ENCODE measurements around a stretch of chr10.

DNA sequence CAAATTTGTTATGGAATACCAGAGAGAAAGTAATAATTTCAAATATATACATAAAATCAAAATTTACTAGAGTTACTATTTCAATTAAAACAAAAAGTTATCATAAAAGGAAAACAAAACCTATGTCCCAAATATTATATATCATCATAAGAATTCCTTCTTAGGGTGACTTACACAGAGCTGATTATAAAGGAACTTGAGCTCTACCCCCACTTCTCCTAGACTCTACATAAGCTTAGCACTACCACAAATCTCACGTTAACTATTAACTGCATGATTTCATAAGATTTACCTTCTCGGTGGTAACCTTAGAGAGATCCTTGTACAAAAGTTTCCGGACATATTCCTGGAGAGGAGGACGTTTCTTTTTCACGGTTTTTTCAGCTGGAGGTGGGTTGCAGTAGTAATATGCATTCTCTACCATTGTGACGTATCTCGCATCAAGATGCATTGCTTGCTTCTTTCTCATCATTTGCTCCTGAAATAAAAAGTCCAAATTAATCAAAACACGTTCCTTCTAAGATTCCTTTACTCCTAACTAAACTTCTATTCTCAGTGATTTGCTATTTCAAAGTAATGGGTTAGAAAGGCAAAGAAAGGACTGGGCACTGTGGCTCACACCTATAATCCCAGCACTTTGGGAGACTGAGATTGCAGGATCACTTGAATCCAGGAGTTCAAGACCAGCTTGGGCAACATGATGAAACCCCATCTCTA lies 83.6 kb downstream of the UPF2 start:
- RRBS = no CpG with 5 or more reads among the region's 8 CpGs

GRCh38 chr10:11986602-11987095 lies 56.0 kb downstream of the UPF2 start:
- RRBS = no CpG with 5 or more reads among the region's 6 CpGs

DNA sequence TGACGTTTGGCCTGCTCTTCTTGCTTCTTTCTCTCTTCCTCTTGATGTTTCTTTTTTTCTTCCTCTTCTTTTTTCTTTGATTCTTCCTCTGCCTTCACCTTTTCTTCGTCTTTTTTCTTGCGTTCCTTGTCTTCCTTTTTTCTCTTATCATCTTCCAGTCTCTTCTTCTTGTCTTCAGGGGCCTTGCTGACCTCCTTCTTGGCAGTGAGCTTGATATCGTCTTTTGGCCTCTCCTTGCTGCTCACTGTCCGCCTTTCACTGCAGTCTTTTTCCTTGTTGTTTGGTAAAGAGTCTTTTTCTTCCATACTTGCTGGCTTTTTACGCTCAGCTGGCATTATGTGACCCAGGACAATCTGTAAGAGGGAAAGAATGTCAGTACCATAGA lies 7.5 kb downstream of the UPF2 start:
- RRBS = no CpG with 5 or more reads among the region's 6 CpGs

GRCh38 chr10:12054063-12054345 lies 11.4 kb upstream of the UPF2 start:
- RRBS = no CpG with 5 or more reads among the region's 5 CpGs

DNA sequence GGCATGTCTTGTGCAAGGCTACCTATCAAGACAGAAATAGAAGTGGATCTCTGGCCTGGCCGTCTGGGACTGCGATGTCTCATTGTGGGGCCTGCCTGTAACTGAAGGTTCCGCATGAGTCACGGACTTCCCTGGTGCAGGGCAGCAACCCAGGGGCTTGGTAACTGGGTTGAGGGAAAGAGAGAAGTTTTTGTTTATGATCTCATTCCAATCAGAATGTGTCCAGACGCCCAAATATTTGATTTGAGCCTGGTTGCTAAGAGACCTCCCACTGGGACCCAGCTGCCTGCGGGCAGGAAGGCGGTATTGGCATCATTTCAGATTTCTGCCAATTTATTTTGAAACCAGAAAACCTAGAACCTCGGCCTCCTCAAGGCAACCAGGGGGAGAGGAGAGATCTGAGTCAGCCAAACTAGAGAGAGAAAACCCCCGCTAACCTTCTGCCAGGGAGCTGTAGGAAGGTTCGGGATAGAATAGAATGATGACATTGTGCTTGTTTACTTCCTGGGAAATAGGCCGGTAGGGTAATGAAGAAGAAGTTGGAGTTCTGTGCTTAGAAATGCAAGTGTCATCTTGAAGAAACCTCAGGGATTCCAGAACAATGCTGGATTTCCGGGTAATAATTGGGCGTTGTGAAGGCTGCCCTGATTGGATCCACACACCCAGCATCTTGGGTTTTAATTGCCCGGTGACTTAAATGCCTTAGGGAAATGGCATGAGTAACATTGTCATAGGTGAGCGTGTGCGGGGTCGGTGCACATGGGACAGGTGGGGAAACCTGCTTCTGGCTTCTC lies 15.5 kb upstream of the CAMK1D start:
- RRBS = 41% methylated on average over 4 of the region's 17 CpGs

GRCh38 chr10:12405784-12406176 lies 56.4 kb downstream of the CAMK1D start:
- RRBS = no CpG with 5 or more reads among the region's 9 CpGs

- RRBS = no CpG with 5 or more reads among the region's 9 CpGs
Observed at GRCh38 chr10:12531446-12531952, 182.2 kb downstream of the CAMK1D start.

DNA sequence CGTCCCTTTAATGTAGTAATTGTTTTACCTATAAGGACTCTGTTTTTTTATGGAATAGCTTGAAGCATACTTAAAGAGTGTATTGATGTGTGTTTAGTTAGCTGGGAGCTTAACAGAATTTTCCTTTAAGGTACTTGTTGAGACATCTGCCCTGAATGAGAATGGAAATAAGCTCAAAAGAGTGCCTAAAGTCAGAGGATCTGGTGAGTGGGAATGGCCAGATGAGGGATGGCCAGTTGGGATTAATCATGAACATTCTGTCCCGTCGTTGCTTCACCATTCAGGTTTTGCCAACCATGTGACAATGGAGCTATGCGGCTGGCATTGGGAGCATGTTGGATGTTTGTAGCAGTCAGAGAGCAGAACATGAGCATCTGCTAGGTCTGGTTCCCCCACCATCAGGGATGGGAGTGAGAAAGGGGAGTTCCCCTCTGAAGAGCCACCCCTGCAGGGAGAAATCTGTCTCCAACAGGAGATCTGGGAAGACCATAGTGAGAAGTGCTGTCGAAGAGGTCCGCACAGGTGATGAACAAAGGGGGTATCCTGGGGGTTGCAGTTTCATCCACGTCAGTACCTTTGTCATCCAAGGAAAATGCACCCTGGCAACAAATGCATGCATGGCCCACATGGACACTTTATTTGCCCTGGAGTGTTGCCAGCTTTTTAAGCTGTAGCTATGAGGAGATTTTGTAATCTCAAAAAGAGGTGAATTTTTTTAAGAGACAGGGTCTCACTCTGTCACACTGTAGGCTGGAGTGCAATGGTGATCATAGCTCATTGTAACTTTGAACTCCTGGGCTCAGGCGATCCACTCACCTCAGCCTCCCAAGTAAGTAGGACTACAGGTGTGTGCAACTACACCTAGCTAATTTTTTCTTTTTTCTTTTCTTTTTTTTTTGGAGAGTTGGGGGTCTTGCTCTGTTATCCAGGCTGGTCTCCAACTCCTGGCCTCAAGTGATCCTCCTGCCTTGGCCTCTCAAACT lies 190.2 kb downstream of the CAMK1D start:
- RRBS = no CpG with 5 or more reads among the region's 8 CpGs

DNA sequence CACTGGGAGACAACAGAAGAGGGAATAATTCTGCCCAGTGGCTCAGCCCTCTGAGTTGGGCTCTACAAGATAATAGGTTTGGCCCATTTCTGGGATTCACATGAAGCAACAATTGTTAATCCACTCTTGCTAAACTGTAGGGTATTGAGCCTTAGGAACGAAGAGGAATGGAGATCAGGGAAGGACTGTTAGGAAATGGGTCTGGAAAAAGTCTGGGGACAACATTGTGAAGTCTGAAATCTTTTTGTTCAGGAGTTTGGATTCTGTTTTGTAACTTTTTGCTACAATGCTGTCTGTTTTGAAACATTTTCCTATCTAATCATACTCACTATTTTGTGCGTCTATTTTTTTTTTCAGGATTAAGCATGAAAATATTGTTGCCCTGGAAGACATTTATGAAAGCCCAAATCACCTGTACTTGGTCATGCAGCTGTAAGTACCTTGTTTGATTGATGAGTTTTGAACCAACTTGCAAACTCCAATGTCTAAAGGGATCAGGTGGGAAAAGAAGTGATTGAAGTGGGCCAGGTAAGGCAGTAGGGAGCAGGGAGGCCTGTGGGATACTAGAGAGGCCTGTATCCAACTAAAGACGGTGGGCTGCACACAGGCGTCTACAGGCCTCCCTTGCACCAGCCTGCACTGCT lies 317.2 kb downstream of the CAMK1D start:
- RRBS = no CpG with 5 or more reads among the region's 4 CpGs

- RRBS = no CpG with 5 or more reads among the region's 9 CpGs
Observed at GRCh38 chr10:12769519-12770153, 231.9 kb downstream of the CCDC3 start.

DNA sequence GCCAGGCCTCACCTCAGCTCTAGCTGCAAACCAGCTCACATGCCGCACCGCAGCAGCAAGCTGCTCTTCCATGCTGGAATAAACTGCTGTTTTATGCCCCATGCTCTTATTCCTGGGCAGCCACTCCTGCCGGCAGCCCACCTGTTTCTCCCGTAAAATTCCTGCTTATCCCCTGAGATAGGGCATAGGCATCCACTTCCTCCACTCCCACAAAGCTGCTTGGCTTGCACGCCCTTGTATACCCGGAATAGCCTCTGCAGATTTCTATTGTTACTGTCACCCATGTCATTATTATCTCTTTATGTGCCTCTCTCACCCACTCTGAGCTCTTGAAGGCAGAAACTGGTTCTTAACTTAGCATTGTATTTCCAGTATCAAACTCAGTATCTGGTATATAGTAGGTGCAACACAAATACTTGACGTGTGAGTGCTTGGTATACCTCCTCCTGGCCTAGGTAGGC lies 193.5 kb downstream of the CCDC3 start:
- RRBS = 72% methylated on average over 2 of the region's 7 CpGs

- RRBS = no CpG with 5 or more reads among the region's 3 CpGs
Observed at GRCh38 chr10:13108100-13108335, 8.1 kb downstream of the OPTN start.

GRCh38 chr10:13120785-13121404 lies 20.9 kb downstream of the OPTN start:
- RRBS = no CpG with 5 or more reads among the region's 9 CpGs

DNA sequence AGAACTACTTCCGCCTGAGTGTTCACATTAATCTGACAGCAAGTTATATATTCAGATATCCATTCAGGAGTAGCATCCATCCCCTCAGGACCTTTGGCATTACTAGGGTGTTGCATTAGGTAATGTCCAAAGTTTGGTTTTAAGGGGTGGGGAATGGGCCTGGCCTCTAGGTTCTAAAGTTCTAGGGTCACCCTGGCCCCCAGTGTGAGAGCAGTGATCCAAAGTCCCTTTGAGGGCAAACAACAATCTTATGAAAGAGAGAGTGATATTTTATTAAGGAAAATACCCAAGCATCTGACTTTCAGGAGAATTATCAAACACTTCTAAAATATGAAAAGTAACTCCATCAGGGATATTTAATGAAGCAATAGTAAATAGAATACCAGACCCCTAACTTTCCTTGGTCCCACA lies 12.3 kb downstream of the MCM10 start:
- RRBS = no CpG with 5 or more reads among the region's 1 CpG

DNA sequence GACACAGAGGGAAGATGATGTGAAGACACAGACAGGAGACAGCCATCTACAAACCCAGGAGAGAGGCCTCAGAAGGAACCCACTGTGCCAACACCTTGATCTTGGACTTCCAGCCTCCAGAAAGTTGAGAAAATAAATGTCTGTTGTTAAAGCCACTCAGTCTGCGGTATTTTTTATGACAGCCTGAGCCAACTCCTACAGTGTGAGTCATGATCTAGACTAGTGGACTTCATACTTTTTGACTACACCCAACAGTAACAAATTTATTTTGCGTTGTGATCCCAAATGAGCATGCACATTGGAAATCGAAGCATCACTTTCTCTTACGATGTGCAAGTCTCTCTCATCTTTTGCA lies 29.0 kb downstream of the PHYH start:
- RRBS = no CpG with 5 or more reads among the region's 4 CpGs

- RRBS = no CpG with 5 or more reads among the region's 18 CpGs
Observed at GRCh38 chr10:13348693-13349026, 567 bp upstream of the SEPHS1 start.

DNA sequence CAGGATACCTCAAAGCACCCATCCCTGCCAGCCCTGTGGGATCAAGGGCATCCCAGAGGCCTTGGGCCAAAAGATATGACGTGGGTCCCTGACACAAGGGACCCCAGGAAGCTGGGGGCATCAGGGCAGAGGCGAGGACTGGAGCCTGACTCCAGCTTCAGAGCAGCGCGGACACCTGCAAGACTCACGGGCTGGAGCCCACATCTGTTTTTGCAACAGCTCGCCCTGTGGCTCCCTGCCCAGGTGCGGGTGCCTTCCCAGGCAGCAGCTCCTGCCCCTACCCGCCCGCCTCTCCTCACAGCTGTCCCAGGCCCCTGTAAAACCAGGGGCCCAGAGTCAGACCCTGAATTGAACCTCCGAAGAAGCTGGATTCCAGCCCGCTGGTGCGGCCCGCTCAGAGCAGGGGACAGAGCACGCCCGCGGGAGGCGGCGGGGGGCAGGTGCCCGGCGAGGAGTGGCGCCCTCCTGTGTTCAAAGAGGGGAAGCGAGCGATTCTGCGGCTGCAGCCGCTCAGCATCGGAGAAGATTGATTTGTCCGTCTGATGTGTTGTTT lies 88.5 kb downstream of the BEND7 start:
- RRBS = no CpG with 5 or more reads among the region's 27 CpGs

DNA sequence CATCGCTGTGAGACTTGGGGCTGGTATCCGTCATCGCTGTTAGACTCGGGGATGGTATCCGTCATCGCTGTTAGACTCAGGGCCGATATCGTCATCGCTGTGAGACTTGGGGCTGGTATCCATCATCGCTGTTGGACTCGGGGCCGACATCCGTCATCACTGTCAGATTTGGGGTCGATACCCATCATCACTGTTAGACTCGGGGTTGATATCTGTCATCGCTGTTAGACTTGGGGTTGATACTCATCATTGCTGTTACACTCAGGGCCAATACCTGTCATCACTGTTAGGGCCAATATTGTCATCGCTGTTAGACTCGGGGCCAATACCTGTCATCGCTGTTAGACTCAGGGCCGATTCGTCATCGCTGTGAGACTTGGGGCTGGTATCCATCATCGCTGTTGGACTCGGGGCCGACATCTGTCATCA lies 55.5 kb downstream of the BEND7 start:
- RRBS = no CpG with 5 or more reads among the region's 25 CpGs

DNA sequence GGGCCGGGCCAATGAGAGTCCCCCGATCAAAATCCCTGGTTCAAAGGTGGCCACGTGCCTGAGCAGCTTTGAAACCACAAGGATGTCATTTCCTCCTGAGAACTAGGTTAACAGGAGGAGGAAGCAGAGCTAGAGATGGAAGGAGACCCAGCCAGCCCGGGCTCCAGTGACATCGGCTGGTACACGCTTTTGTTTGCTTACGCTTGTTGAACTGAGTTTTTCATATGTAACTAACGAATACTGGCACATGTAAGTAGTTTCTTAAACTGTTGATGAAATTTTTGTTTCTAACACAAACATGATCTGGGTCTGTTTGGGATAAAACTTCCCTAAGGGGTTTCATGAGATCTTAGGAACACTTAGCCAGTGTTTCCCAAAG lies 61.7 kb downstream of the PRPF18 start:
- RRBS = no CpG with 5 or more reads among the region's 8 CpGs

- RRBS = no CpG with 5 or more reads among the region's 9 CpGs
Observed at GRCh38 chr10:13686227-13686729, 99.5 kb downstream of the PRPF18 start.